Bronchus fibroblast of lung (primary cell): ENCODE measurements around the gene DRD4.

GRCh38 chr11:636623-637408 lies at the start of gene DRD4:
Gene DRD4 (plus strand): TSS chr11:637269.
- RAMPAGE, long total RNA: no peak

GRCh38 chr11:646164-646751 lies 9.2 kb downstream of the DRD4 start:
- RAMPAGE, long total RNA: no peak

DNA sequence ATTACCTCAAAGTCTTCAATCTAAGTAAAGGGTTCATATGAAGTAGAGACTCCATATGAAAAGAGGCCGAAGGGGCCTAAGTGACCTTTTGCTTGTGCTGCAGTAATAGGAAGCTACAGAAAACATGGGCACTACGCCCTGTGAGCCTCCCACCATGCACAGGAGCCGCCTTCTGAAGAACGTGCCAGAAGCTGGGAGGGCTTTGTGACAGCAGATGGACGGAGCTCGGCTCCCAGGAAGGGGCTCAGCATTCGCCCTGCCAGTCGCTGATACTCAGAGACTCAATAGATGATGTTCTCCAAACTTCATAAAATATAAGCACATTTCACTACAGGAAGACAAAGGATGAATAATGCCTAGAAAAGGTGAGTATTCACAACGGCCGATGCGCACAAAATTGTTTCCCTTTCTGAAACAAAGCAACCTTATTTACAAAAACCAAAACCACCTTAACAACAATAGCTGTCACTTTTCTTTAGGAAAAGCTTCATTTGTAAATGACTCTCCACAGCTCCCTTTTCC lies 21.1 kb downstream of the DEAF1 start:
- RAMPAGE, long total RNA: no peak

DNA sequence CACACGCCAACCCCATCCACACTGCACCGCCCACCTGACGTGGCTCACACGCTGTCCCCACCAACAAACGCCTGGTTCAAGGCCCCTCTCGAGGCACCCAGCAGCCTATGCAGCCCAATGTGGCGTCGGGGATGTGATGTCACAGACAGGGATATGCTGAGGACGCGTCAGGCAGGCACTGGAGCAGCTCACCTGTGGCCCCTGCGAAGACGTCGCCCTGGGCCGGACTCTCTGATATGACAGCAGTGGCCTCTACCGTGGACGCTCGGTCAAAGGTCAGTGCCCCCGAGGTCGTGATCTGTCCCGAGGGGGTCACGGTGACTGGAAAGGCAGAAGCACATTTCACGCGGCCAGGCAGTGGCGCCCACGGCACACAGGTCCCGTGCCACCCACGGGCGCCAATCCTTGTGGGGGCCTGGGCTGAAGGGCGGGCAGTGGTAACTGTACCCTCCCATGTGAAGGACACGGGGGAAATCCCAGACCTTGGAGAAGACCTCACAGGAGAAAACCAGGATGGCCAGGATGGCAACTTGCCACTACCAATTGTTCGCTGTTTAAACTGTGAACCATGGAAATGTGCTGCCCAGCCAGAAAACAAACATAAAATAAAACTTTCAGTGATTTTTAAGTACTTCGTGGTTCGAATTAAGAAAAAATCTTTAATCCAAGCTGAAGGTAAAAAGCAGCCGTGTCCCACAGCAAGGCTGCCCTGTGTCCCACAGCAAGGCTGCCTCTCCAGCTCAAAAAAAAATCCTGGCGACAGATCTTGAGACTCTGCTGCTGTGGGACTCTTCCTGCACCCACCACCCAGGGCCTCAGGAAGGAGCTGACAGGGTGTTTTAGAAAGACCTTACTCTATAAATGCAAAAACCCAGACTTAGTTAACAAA lies 15.3 kb downstream of the DEAF1 start:
- RAMPAGE, long total RNA: no peak

DNA sequence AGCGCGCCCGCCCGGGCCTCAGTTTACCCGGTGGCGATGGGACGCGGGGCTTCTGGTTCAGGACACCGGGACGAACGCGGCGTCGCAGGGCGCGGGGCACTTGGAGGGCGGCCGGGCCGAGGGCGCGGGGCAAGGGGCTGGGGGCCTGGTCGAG lies 157 bp downstream of the EPS8L2 start:
- RAMPAGE, long total RNA: no peak

DNA sequence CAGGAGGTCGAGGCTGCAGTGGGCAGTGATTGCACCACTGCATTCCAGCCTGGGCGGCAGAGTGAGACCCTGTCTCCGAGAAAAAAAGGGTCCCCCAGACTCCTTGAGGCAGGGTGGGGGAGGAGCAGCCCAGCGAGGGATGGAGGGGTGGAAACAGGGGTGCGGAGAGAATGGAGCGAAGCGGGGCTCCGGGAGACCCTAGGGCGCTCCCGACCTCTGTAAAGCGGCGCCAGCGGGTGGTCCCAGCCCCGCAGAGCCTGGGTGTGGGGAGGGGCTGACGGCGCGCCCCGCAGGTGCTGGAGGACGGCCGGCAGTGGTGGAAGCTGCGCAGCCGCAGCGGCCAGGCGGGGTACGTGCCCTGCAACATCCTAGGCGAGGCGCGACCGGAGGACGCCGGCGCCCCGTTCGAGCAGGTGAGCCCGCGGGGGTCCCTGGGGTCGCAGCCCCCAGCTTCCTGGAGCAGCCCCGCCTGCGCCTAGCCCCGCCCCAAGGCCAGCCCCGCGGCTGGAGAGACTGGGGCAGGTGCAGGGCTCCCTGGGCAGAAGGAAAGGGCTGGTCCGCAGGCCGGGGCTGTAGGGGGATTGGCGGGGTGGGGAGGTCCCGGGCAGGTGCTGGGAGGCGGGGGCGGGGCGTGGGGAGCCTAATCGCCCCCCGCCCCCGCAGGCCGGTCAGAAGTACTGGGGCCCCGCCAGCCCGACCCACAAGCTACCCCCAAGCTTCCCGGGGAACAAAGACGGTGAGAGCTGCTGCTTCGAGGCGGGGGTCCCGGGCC lies 19.6 kb downstream of the EPS8L2 start:
- RAMPAGE, long total RNA: no peak

- RAMPAGE, long total RNA: no peak
These were observed 20.3 kb downstream of the EPS8L2 start for GRCh38 chr11:726207-726890.

GRCh38 chr11:726891-727462 lies 20.3 kb upstream of the TALDO1 start:
- RAMPAGE, long total RNA: no peak

GRCh38 chr11:729713-730250 lies 17.5 kb upstream of the TALDO1 start:
- RAMPAGE, long total RNA: no peak

- RAMPAGE, long total RNA: no peak
These were observed 9.3 kb upstream of the TALDO1 start for GRCh38 chr11:737889-738408.

- RAMPAGE, long total RNA: no peak
These were observed 2.5 kb upstream of the CRACR2B start for GRCh38 chr11:824891-825857.

DNA sequence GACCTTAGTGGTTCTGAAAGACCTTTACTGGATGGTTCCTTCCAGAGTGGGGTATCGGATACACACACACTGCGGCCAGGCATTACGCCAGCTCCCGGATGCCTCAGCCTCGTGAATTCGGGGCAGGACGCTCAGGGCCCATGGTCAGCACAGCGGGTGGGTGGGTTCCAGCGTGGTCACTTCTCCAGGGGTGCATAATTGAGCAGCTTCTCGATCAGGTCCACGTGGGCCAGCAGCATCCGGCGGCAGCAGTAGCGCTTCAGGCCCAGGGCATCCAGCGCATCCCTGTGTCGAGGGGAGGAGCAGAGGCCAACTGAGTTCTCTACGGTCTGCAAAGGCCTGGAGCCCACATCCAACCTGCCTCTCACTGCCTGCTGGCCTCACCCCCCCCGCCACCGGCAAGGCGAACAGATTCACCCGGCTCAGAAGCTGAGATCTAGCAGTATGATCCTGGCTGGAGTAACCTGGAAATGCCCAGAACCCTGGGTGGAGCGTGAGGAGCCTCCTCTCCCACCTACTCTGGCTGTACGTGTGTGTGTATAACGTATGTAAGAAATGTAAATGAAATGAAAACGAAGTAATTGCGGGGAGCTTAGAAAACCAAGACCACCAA lies 2.0 kb downstream of the POLR2L start:
- RAMPAGE, long total RNA: no peak

GRCh38 chr11:849223-850119 lies 6.8 kb downstream of the TSPAN4 start:
- RAMPAGE, long total RNA: no peak

- RAMPAGE, long total RNA: no peak
These were observed 7.9 kb downstream of the TSPAN4 start for GRCh38 chr11:850506-851084.

GRCh38 chr11:992850-993070 lies 43.8 kb downstream of the MUC6 start:
- RAMPAGE, long total RNA: no peak

DNA sequence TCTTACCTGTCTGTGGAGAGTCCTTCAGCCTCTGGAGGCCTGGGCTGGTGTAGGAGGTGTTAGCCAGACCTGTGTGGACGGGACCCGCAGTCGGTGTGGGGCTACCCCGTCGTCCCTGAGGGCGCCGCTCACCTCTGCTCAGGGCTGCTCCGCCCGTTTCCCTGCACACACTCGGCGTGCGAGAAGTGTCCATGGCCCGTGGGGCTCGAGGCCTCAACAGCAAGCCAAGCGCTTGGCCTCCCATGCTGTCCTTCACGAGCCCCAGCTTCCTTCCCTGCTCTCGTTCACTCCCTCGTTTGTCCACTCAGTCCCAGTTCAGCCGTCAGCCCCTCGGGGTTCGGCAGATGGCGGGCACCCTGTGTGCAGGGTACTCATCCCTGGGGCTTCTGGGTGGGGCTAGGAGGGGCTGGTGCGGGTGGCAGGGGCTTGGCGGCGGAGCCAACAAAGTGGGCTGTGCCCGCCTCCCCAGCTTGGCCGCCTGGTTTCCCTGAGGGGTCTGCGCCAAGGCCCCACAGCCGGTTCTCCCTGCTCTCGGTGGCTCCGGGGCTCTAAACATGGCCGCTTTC lies 3.4 kb downstream of the MUC6 start:
- RAMPAGE, long total RNA: no peak

DNA sequence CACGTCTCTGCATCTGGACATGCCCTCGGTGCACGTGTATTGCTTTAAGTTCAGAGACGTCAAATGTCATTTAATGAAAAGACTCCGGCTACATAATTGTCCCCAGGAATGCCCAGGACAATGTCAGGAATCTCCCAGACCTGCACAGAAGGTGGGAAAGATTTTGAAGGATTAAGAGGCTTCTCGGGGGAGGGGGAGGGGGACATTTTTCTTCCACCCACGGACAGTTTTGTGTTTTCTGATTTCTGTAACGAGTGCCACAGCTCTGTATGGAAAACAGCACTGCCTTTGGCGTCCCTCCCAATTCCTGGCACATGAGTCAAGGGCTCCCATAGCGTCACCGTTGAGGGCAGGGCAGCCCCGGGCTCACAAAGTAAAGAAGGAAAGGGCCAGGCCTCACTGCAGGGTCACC lies 24.2 kb upstream of the MUC6 start:
- RAMPAGE, long total RNA: no peak

DNA sequence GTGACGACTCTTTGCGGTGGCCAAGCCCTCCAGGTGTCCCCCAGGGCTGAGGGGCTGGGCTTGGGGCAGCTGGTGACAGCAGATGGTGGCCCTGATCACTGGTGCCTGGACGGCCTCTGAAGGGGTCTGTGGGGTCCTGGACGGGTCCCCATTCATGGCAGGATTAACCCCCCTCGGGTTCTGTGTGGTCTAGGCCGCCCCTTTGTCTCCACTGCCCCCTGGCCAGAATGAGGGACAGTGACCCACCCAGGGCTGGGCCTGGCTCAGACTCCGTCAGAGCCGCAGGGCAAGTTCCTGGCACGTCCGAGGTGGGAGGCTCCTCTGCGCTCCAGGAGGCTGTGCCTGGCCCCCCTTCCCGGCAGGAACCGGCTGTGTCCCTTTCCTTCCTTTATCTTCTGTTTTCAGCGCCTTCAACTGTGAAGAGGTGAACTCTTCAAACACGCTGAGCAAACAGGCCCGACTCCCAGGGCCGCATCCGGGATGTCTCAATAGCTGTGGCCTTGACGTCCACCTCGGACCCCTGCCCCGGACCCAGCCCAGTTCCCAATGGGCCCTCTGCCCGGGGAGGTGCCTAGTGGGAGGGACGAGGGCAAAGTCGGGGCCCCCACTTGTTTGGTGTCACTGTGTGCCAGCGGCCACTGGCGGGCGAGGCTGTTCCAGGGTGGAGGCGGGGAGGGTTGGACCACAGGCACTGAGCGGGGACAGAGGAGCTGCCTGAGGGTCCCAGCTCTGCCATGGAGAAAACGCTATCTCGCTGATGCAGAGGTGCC lies 3.1 kb upstream of the MUC5B start:
- RAMPAGE, long total RNA: no peak

DNA sequence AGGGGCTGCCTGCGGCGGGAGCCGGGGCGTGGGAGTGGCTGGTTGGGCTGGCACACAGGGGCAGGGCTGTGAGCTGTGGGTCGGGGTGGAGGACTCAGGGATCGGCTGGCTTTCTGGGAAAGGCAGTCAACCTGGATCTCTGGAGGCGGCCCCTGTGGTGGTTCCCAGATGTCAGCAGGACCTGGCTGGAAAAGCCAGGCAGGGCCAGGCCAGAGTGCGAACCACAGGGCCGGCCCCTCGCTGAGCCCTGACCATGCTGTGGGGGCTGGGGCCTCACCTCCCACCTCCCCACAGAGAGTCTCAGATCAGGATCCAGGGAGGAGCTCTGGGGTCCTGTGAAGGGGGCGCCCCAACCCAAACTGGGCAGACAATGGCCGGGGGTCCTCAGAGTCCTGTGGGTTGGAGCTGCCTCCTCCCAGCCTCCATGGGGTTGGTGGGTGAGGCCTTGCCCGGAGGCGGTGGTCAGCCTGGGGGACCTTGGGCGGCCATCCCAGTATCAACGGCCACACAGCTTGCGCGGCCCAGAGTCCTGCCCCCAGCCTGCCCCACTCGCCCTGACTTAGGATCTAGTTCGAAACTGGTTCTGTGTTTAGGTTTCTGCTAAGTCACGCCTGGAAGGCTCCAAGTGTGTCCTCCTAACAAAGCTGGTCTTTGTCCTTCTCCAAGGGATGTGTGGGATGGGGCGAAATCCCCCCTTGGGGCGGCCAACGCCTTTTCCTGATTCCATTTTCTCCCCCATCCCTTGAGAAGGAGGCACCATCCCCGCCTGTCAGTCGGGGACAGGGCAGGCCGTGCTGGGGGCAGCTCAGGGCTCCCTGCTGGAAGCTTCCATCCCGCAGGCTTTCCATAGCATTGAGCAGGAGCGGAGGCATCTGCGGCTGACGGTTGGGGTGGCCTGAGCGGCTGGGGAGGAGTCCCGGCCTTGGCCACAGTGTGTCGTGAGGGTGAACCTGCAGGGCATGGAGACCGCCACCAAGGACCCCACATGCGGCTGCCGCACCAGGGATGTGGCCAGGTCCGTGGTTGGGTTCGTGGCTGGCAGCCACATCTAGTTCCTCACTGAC lies 2.1 kb downstream of the MUC5B start:
- RAMPAGE, long total RNA: no peak

GRCh38 chr11:1307215-1307752 lies 2.1 kb downstream of the TOLLIP start:
- RAMPAGE, long total RNA: no peak